Hepatocyte (in vitro differentiated cells and primary cell): ENCODE data around the gene TBC1D3G.

GRCh38 chr17:34981436-34981859 lies 1.1 kb downstream of the LIG3 start:
- RAMPAGE, long total RNA: no peak
- RRBS: no CpG with 5 or more reads among the region's 6 CpGs

DNA sequence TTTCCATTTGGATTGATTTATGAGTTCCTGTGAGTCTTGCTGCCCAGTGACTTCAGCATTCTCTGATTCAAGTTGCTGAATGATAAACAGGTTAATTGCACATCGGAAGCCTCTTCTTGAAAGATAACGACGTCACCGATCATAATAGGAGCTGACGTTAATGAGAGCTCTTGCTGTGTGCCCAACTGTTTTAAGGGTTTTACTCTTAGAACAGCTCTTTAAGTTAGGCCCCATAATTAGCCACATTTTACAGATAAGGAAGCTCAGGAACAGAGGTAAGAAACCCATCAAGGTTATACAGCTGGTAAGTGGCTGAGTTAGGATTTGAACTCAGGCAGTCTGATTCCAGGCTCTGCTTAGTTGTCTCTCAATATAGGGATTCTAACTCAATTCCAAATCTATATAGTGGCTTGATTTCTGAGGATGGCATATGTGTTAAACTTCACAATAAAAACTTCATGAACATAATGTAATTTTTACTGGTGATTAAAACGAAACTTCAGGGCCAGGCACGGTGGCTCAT lies 1.6 kb downstream of the LIG3 start:
- RAMPAGE, long total RNA: no peak
- RRBS: no CpG with 5 or more reads among the region's 7 CpGs

- RAMPAGE, long total RNA: no peak
- RRBS: no CpG with 5 or more reads among the region's 7 CpGs
Observed at GRCh38 chr17:35026188-35026840, 37.2 kb downstream of the RFFL start.

- RAMPAGE, long total RNA: no peak
- RRBS: no CpG with 5 or more reads among the region's 4 CpGs
Observed at GRCh38 chr17:35059898-35060459, 3.5 kb downstream of the RFFL start.

- RAMPAGE, long total RNA: no peak
- RRBS: no CpG with 5 or more reads among the region's 9 CpGs
Observed at GRCh38 chr17:35258476-35259312, 15.8 kb downstream of the SLFN5 start.

GRCh38 chr17:35312528-35313823 lies 60.4 kb downstream of the SLFN11 start:
- RAMPAGE, long total RNA: no peak
- RRBS: 7% methylated on average over 7 of the region's 21 CpGs

DNA sequence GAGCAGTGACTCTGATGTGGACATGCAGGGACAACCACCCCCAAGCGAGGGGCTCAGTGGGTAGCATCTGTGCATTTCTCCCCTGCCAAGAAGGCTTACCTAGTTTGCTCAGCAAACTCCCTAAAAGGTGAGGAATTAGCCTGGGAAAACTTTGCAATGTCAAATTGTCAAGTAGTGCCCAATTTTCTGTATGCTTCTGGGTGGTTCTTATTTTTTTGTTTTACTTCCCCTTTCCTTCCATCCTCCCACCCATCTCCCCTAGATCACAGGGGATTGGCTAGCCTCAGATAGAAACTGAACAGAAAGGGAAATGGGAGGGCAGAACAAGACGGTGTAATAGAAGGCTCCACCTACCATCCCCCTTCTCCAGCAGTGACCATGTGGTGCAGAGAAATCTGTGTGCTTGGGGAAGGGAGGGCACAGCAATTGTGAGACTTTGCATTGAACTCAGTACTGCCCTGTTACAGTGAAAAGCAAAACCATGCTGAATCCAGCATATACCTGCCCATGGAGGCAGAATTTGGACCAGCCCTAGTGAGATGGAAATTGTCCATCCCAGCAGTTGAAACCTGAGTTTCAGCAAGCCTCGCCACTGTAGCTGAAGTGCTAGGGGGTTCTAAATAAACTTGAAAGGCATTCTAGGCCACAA lies 5.4 kb downstream of the SLFN11 start:
- RAMPAGE, long total RNA: no peak
- RRBS: no CpG with 5 or more reads among the region's 3 CpGs

- RAMPAGE, long total RNA: no peak
- RRBS: 13% methylated on average over 5 of the region's 23 CpGs
Observed at GRCh38 chr17:35432790-35433386, 588 bp upstream of the SLFN12 start.

DNA sequence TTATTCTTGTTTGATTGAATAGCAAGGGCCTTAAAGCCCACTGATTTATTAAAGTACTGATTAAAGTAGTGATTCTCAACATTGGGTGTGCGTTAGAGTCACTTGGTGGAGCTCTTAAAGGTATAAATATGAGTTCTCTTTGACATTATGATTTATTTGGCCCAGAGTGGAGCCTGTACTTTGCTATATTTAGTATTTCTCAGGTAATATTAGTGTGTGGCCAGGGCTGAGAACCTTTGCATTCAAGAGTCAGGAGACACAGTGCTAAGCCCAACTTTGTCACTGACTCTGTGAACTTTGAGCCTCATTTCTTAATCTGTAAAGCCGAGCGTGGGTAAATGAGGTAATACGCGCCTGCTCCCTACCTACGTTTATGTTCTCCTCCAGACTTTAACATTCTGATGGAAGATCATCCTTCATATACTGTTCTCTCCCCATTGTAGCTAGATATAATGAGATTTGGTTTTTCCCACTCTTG lies 10.4 kb downstream of the AP2B1 start:
- RAMPAGE, long total RNA: no peak
- RRBS: no CpG with 5 or more reads among the region's 6 CpGs

DNA sequence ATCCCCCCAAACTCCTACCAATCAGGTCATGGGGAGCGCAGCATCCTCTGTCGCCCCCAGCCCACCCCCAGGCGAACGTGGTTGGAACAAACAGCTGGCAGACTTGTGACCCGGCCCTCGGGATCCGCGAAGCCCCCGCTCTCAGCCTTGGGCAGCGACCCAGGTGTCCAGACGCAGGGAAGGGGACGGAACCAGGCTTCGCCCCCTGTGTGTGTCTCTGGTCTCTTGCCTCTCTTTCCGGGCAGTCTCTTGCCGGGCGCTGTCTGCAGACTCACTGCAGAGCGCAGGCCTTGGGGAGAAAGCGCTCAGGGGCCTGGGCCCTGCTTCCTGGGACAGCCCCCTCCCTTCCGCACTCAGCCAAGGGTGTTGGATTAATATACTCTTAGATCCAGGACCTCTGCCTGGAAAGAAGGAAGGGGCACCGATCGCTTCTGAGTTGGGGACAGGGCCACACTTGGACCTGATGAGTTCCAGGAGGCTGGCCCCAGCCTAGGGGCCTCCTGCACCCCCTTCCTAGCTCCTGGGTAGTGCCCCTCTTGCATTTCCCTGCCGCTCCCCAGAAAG lies 759 bp downstream of the RASL10B start:
- RAMPAGE, long total RNA: no peak
- RRBS: no CpG with 5 or more reads among the region's 22 CpGs

GRCh38 chr17:35774332-35775172 lies 13.9 kb downstream of the C17orf50 start:
- RAMPAGE, long total RNA: no peak
- RRBS: no CpG with 5 or more reads among the region's 13 CpGs

DNA sequence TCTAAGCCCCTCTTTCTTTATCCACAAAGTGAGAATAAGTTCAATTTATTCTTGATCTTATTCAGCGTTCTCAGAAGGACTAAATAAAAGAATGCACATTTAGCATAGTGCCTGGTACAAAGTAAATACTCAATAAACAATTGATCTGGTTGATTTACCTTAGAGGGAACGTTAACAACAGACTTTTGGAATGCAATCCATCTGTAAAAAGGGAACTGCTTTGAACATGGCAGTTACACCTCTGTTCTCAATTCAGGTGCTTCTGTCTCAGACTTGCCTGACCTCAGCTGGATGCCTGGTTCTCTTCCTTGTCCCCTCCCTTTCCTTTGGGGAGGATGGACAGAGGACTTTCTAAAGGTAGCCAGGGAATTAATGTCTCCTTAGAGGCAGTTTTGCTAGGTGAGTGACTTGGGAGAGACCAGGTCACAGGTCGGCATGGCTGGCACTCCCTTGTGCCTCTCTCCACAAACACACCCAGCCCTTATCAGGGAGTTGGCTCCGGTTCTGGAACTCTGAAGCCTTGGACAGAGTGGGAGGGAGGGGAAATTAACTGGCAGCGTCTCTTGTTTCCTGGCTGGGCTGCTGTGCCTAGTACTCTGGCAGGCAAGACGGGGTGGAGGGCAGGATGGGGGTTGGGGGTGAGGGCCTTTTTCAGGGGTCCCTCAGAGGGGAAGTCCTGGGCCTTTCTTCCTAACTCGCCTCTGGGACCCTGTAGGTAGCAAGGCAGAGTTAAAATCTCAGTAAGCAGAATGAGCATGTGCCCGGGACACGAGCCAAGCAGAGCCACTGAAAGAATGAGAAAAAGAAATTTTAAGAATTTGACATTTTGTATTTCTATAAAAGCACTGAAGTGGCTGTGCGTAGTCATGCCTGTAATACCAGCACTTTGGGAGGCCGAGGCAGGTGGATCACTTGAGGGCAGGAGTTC lies 12.0 kb downstream of the MMP28 start:
- RAMPAGE, long total RNA: no peak
- RRBS: no CpG with 5 or more reads among the region's 11 CpGs

DNA sequence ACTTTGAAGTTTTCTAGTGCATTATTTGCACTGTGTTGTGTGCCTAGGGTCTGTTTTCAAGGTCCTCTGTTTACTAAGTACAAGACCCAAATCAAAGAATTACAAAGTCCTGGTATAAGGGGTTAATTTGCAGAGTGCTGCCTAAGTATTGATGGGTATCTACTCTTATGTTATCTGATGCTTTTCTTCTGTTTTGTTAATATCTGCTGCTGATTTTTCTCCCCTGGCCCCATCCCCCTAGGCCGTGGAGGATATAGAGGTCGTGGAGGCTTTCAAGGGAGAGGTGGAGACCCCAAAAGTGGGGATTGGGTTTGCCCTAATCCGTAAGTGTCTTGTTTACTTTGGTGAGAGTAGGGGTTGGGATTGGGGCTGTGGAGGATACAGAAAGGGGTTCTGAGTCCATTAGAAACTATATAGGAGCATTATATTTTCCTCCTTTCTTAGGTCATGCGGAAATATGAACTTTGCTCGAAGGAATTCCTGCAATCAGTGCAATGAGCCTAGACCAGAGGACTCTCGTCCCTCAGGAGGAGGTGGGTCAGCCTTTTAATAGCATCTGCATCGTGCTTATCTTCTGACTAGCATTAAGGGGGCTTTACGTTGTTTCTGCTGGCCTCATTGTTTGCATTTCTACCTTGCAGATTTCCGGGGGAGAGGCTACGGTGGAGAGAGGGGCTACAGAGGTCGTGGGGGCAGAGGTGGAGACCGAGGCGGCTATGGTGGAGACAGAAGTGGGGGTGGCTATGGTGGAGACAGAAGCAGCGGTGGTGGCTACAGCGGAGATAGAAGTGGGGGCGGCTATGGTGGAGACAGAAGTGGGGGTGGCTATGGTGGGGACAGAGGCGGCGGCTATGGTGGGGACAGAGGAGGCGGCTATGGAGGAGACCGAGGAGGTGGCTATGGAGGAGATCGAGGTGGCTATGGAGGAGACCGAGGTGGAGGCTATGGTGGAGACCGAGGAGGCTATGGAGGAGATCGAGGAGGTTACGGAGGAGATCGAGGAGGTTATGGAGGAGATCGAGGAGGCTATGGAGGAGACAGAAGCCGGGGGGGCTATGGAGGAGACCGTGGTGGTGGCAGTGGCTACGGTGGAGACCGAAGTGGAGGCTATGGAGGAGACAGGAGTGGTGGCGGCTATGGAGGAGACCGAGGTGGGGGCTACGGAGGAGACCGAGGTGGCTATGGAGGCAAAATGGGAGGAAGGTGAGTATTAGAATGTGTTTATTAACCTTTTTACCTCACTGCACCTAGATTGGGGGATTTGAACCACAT lies 24.4 kb downstream of the HEATR9 start:
- RAMPAGE, long total RNA: no peak
- RRBS: no CpG with 5 or more reads among the region's 35 CpGs

DNA sequence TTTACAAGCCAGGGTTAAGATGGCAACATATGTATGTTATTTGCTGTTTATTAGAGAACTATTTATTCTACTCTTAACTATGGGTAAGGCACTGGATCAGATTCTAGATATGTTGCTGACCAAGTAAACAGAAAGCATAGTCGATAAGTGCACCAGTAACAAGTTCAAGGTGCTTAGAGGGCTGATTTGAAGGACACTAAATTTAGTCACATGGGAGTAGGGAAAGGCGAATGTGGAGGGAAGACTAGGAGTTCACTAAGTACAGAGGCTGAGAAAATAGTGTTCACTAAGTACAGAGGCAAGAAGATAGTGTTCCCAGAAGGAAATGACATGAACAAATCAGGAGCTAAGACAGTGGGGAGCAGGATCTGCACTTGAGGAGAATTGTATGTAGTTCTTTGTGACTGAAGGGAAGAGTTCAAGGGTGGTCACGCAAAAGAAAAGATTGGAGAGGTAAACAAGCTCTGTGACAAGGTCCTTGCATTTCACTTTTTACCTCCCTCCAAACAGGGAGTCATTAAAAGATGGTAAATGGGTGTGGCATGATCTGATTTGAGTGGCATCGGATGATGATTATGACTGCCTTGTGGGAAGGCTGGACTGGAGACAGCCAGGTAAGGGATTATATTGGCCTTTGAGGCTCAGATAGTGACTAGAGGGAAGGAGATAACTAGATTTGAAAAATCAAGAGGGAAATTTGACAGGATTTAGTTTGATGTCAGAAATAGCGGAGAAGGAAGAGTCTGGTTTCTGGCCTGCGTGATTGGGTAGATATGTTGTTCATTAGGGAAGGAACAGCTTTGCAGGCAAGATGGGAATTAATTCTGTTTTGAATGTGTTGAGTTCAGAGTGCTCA lies 20.8 kb downstream of the HEATR9 start:
- RAMPAGE, long total RNA: no peak
- RRBS: no CpG with 5 or more reads among the region's 6 CpGs

DNA sequence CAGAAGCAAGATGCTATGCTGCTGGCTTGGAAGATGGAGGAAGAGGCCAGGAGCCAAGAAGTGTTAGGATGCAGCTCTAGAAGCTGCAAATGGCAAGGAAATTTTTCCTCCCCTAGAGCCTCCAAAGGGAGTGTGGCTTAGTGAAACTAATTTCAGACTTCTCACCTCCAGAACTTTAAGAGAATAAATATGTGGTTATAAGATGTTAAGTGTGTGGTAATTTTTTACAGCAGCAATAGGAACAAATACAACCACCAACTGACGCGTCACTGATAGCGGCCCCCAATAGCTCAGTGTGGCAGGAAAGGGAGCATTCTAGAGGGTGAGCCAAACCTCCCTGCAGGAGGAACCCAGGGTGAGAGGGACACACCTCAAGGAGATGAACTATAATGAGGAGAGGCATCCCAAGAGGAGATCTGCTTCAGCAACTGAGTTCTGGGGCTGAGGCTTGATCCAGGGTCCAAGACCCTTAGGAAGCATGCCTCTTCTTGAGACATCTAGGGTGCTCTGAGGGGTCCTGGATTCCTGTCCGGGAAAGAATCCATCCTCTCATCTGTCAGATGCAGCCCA lies 4.0 kb downstream of the CCL4 start:
- RAMPAGE, long total RNA: no peak
- RRBS: no CpG with 5 or more reads among the region's 4 CpGs

- RAMPAGE, long total RNA: no peak
- RRBS: no CpG with 5 or more reads among the region's 9 CpGs
Observed at GRCh38 chr17:36118745-36119475, 15.3 kb downstream of the CCL4 start.

- RAMPAGE, long total RNA: no peak
- RRBS: no CpG with 5 or more reads among the region's 8 CpGs
Observed at GRCh38 chr17:36127153-36127881, 23.7 kb downstream of the CCL4 start.

DNA sequence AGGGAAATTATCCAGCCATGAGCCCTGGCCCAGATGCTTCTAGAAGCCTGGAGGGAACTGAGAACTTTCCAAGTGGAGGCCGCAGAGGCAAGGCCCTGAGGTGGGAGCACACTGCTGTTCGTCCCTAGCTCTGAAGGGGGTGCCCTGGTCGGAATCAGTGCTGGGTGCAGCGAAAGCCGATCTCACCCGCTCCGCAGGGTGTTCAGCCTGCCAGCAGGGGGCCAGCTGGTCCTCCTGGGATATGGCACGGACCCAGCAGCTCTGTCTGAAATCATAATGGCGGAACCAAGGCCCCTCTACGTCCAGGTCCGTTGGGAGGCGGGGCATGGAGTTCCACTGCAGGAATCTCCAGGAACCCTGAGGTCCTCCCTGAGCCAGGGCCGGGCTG lies 10.5 kb downstream of the TBC1D3B start:
- RAMPAGE, long total RNA: no peak
- RRBS: no CpG with 5 or more reads among the region's 13 CpGs

DNA sequence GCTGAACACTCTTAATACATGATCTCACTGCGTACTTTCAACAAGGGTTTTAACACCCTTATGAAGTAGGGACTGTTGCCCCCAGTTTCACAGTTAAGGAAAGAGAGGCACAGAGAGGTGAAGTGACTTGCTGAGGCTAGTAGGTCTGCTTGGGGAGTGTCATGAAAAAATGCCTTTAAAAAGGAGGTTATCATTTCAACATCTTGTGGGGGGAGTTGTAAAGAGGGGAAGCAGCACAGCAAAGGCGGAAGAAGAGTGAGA lies 2.1 kb downstream of the CCL4L2 start:
- RAMPAGE, long total RNA: no peak
- RRBS: no CpG with 5 or more reads among the region's 2 CpGs

GRCh38 chr17:36323638-36323955 lies at the start of gene TBC1D3G:
Gene TBC1D3G, plus strand, starts transcription at chr17:36323884.
- RAMPAGE, long total RNA: no peak
- RRBS: no CpG with 5 or more reads among the region's 8 CpGs